HCT116 (cell line): Measurements from ENCODE around the genes CPNE9, TADA3 and IL17RE.

- RRBS: no CpG with 5 or more reads among the region's 3 CpGs
Observed at GRCh38 chr3:5202090-5202847, 14.8 kb downstream of the EDEM1 start.

DNA sequence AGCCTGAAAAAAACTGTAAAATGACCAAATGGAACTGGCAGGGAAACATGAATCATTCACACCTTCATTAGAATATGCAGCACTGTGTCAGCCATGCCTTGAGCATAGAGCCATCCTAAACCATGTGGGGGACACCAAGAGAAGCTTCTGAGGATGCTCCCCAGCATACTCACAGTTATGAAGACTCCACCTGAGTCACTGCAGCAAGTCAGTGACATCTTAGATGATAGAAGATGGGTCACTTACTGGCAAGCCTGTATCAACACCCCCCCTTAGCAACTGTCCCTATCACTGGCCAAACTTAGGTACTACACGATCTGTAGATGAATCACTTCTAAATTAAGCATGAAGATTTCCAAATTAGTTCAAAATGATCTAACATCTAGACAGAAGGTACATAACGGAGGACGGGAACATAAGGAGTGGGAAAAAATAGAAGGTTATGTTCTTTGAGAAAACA, 13.3 kb upstream of the LMCD1 start:
- RRBS: no CpG with 5 or more reads among the region's 3 CpGs

DNA sequence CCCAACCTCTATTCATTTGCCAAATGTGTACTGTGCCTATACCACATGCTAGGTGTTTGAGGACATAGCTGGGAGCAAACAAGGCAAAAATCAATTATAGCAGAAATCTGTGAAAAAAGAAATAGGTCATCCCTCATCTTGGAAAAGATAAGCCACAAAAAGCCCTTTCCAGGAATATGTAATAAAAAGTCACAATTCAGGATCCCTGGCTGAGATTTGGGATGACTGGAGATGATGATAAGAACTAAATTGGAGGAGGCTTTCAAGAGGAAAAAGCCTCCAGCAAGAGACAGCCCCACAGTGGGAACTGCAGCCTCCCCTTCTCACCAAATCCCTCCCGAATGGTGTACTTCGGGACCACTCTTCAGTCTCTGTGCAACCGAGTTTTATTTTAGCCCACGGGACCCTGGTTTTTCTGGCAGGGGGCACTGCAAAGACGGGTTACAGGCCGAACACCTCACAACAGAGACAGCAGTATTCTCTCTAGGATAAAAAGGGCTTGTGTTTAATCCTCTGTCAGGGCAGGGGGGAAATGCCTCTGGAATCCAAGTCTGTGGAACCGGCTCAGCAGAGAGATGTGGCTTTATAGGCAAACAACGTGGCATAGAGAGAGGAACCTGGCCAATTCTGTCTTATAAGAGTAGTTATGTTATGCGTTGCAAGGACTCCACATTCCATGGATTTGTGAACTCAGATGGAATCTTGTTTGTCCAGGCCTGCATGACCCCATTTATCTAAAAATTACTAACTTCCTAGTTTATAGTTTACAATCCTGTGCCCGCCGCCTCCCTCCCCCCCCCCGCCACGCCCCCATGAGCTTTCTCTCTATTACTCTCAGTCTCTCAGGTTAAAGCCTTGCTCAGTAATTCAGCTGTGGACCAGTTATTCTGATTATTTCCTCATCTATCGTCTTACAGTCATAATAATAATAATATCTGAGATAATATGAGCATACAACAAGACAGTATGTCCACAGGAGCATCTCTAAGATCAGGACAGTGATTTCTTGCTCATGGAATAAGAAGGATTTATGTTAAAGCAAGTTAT, 1.1 kb upstream of the LMCD1 start:
- RRBS: no CpG with 5 or more reads among the region's 14 CpGs

DNA sequence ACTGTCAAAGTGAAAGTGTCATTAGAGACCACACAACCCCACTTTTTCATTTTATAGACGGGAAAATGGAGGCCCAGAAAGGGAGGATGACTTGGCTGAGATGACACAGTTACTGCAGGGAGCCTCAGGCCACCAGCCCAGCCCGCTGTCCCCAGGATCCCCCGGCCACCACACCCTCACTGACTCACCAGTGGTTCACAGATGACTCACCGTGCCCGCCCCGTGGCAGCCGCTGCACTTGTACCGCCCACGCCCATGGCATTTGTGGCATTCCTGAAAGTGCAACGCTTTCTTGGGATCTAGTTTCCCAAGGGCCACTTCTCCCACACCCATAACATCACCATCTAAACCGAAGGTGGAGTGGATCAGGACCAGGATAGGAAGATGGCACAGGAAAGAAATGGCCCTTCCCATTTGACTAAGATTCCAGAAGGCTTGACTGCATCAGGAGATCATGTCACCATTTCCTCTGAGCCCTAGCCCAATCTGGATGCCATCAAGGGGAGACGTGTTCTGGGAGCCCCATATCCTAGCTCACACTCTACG, 15.1 kb downstream of the SSUH2 start:
- RRBS: no CpG with 5 or more reads among the region's 13 CpGs

DNA sequence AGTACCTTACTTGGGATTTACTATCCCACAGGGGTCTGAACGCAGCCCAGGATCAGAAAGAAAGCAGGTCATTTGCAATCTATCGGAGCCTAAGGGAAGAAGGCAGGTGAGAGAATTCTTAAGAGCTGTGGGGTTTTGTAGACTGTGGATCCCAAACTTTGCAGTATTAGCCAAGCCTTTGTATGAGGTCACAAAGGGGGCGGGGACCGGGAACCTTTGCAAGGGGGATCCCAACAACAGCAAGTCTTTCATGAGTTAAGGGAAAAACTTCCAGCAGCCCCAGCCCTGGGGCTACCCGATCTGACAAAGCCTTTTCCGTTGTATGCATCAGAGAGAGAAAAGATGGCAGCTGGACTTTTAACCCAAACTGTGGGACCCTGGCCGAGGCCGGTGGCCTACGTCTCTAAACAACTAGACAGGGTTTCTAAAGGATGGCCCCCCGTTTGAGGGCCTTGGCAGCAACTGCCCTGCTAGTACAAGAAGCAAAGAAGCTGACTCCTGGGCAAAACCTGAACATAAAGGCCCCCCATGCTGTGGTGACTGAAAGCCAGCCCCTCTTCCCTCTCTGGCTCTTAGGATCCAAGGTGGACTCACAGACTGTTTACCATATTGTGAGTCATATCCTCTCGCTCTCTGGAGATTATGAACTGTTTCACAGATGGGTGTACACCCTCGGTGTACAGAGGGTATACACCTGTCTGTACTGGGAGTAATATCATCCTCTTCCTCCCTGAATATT, 35.3 kb upstream of the SSUH2 start:
- RRBS: no CpG with 5 or more reads among the region's 12 CpGs

DNA sequence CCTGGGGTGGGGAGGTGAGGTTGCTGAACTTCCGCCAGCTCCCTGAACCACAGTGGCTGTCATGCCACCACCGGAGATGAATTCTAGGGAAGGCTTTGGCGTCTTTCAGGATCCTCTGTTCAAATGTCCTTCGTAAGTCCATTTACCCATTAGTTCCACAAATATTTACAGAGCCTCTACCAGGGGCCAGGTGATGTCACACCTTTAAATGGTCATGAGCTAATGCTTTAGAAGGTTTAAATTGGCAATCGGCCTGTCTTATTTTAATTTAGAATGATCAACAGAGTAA, 23.6 kb upstream of the CAV3 start:
- RRBS: no CpG with 5 or more reads among the region's 5 CpGs

DNA sequence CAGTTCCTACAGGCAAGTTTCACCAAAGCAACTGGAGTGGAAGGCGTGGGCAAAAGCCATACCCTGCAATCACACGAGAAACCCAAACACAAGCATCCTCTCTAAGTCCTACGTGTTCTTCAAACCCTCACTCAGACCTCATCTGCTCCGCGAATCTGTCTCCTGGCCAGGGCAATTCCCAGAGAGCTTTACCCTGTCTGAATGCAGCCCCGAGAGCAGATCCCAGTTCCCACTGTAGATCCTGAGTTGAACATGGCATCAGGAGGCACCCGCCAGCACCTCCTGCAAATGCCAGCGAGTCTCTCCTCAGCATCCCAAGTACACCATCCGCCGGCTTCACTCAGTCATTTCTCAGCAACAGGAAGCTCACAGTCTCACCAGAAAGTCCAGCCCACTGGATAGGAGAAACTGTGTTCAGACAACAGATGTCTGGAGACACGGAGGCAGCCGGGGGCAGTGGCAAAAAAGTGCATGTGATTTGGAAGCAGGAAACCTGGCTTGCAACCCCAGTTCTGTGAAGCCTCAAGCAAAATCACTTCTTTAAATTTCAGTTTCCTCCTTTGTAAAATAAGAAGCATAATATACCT, 68.8 kb downstream of the SRGAP3 start:
- RRBS: no CpG with 5 or more reads among the region's 12 CpGs

DNA sequence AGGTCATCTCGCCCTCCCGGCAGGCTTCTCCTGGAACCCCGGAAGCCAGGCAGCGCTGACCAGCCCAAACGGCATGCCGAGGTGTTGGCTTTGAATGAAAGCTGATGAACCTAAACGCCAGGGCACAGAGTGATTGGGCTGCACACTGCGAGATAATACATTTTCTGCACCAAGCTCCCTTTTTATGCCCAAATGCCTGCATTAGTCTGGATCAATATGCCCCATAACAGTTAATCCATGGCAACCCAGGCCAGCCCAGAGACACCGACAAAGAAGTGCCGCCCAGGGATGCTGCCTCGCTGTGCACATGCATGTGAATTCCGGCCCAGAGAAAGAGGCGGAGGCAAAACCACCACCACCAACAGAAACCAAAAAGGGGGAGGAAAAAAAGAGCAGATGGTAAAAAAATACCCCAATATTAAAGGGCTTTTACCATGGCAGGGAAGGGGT, 1.3 kb downstream of the SRGAP3 start:
- RRBS: 94% methylated on average over 2 of the region's 13 CpGs

- RRBS: no CpG with 5 or more reads among the region's 3 CpGs
Observed at GRCh38 chr3:9460173-9461063, 63.0 kb downstream of the SETD5 start.

DNA sequence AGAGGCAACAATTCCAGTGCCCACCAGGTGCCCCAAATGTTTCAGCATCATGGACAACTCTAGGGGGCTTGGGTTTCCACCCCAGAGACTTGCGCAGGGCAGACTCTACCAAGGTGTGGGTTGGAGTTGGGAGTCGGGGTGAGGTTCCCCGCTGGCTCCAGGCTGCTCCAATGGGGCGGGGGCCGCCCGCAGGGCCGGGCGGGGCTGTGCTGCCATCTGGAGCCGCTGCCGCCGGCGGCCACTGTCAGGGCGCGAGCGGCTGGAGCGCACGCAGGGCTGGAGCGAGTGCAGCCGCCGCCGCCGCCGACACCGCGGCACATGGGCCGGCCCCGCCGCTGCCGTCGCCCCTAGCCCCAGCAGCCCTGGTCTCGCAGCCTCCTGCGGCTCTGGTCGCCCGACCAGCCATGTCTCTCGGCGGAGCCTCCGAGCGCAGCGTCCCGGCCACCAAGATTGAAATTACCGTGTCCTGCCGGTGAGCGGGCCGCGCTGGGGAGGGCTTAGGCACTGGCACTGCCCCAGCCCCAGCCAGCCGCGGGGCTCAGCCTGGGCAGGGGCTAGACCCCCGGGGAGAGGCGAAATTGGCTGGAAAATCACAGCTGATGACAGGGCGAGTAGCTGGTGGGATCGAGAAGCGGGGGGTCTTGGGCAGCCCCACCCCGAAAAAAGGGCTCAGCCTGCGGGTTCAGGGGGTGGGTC, at the start of gene CPNE9:
CPNE9 (plus strand) TSS at position 241 of the 696 bp plus-strand sequence.
- RRBS: 98% methylated on average over 7 of the region's 54 CpGs

- RRBS: no CpG with 5 or more reads among the region's 5 CpGs
Observed at GRCh38 chr3:9722222-9722703, 9.3 kb upstream of the BRPF1 start.

- RRBS: no CpG with 5 or more reads among the region's 12 CpGs
Observed at GRCh38 chr3:9726951-9727587, 4.5 kb upstream of the BRPF1 start.

DNA sequence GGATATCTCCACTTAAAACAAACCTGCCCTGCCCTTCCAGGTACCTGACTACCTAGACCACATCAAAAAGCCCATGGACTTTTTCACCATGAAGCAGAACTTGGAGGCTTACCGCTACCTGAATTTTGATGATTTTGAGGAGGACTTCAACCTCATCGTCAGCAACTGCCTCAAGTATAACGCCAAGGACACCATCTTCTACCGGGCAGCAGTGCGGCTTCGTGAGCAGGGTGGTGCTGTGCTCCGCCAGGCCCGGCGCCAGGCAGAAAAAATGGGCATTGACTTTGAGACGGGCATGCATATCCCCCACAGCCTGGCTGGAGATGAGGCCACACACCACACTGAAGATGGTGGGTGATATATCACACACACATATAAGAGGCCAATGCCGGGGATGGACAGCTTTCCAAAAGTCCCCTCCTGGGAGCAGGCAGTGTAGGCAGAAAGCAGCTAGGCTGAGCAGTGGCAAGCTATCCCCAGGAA, 6.8 kb upstream of the OGG1 start:
- RRBS: 98% methylated on average over 5 of the region's 11 CpGs

DNA sequence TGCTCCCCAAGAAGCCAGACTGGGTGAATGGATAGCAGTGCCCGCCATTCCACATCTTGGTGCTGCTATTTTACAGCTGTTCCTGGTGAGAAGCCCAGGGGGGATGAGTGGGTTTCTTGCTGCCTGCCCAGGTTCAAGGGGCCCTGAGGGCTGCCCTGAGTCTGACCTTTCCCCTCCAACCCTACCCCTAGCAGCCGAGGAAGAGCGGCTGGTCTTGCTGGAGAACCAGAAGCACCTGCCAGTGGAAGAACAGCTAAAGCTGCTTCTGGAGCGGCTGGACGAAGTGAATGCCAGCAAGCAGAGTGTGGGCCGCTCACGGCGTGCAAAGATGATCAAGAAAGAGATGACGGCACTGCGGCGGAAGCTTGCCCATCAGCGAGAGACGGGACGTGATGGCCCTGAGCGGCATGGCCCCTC, 6.4 kb upstream of the OGG1 start:
- RRBS: no CpG with 5 or more reads among the region's 15 CpGs

GRCh38 chr3:9757300-9758057, 7.7 kb downstream of the OGG1 start:
- RRBS: 91% methylated on average over 3 of the region's 17 CpGs

- RRBS: 1% methylated on average over 17 of the region's 51 CpGs
Observed at GRCh38 chr3:9791934-9792877, at the start of gene TADA3. TADA3 (minus strand) TSS chr3:9792473.

DNA sequence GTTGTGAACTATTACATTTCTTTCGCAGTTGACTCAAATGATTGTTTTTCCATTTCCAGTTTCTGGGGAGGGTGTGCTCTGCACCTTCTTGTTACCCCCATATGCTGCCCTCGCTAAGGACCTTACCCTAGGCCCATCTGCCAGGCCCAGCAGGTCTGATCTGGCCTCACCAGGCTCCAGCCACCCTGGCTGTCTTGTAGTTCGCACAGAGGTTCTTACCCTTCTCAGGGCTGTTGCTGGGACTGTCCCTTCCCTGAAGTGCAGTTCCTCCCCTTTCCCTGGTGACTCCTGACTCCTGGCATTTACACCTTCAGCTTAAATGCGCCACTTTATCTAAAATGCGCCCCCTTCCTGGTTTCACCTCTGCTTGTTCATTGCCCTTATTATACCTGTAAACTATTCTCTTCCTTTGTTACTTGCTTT, 904 bp upstream of the TTLL3 start:
- RRBS: no CpG with 5 or more reads among the region's 5 CpGs

DNA sequence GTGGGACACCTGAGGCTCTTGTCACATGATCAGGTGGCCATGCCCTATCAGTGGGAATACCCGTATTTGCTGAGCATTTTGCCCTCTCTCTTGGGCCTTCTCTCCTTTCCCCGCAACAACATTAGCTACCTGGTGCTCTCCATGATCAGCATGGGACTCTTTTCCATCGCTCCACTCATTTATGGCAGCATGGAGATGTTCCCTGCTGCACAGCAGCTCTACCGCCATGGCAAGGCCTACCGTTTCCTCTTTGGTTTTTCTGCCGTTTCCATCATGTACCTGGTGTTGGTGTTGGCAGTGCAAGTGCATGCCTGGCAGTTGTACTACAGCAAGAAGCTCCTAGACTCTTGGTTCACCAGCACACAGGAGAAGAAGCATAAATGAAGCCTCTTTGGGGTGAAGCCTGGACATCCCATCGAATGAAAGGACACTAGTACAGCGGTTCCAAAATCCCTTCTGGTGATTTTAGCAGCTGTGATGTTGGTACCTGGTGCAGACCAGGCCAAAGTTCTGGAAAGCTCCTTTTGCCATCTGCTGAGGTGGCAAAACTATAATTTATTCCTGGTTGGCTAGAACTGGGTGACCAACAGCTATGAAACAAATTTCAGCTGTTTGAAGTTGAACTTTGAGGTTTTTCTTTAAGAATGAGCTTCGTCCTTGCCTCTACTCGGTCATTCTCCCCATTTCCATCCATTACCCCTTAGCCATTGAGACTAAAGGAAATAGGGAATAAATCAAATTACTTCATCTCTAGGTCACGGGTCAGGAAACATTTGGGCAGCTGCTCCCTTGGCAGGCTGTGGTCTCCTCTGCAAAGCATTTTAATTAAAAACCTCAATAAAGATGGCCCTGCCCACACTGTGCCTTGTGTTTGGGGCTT, 2.8 kb downstream of the JAGN1 start:
- RRBS: no CpG with 5 or more reads among the region's 11 CpGs

- RRBS: no CpG with 5 or more reads among the region's 15 CpGs
Observed at GRCh38 chr3:9902232-9903281, at the start of gene IL17RE. IL17RE (plus strand) TSS chr3:9902848.

DNA sequence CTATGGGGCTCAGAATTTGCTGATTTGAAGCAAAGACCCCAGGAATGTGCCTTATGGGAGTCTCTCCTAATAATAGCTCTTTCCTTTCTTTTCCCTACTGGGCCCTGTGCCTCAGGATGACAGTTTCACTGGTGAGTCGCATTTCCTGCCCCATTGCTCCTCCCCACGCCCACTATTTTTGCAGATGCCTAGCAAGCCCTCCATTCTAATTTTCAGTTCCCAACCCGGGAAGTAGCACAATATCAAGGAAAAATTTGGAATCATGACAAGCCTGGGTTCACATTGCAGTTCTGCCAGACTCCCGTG, 587 bp downstream of the IL17RE start:
- RRBS: no CpG with 5 or more reads among the region's 4 CpGs